ENCODE results near the gene SIPA1L1.

DNA sequence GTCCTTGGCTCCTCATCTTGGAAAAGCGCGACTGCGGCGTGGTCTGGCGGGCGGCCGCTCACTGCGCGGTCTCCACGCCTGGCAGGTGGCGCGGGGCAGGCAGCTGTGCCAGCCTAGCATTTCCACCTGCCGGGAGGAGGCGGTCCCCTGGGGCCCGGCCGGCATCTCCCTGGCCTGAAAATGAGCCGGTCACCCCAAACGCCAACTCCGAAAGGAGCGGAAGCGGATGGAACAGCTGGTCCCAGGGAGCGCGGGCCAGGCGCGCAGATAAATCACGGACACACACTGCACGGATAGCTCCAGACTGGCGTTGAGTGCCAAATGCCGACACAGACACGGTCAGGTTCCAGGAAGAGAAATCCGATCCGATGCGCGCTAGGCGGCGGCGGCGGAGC lies 814 bp upstream of the PLEKHD1 start:
- PRO-cap, result no peak

DNA sequence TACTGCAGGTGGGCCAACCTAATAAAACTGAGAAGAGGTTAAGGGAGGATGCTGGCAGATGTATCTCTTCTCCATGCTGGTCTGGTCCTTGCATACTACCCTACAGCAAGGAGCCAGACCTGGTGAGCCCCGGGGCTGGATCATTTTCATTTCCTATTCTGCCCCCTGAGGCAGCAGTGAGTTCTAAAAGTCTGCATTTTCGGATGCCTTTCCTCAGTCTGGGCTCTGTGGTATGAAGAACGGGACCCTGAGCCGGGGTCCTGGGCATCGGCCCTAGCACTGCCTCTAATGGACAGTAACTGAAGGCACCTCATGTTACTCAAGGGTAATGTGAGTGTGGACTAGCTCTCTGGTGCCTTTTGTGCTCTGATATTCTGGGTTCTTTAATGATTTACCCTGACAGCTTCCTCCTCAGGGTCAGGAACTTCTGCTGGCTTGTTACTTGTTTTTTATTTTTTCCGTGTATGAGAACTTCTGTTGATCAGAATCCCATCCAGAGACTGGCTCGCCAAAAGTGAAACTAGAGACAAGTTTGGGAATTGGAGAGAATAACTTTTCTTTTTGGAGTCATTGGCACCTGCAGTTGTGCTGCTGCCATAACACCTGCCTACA lies 62.2 kb downstream of the SUSD6 start:
- PRO-cap, result no peak

DNA sequence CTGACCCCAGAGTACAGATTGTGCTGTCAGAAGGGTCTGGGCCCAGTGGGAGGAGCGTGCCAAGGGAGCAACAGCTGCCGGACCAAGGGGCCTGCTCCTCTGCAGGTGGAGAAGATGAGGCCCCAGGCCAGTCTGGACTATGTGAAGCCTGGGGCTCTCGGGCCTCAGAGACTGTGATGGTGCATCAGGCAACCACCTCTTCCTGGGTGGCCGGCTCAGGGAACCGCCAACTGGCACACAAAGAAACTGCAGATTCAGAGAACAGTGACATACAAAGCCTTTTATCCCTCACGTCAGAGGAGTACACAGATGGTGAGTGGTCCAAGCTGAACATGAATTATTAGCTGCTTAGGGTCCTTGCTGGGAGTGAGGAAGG lies 58.2 kb upstream of the SRSF5 start:
- PRO-cap, result no peak

DNA sequence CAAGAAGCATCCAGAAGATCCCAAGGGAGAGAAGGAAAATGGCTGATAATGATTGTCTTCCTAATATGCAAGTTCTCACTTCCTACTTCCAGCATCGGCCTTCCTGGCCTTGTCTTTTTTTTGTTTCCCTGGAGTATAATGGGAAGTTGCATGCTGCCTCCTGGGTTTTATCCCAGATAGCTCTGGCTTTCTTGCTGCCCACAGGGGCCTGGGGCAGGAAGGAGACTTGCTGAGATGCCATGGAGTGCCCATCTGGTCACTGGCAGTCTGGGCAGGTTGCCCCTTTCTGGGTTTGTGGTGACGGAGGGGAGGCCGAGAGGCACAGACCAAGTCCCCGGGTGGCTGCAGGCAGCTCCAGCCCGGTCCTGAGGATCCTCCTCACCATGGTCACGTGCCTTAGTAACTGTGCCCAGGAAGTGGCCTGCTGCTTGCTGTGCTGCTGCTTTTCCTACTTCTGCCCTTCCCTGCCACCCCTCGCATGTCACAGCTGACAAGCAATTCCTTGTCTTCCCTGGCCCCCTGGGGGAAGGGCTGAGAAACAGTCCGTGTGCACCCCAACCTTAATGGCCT lies 55.1 kb upstream of the SRSF5 start:
- PRO-cap, result no peak

- PRO-cap, result bidirectional peak, plus-strand start at chr14:69713410, minus-strand start at chr14:69713291
Measured at GRCh38 chr14:69713139-69713990, 53.6 kb upstream of the SRSF5 start.

DNA sequence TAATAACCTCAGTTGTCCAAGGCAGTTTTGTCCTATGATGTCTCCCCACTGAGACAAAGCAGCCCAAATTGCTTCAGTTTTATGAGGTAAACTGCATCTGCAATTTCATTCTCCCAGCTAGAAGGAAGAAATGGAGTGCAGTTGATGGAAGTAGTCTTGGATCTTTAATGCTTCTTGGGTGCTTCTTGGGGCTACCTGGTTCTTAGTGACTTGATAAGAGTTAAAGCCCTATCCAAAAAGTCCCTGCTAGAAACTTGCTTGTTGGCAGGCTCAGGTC lies 11.0 kb downstream of the SRSF5 start:
- PRO-cap, result no peak

GRCh38 chr14:69792918-69793534 lies 4.0 kb downstream of the SLC10A1 start:
- PRO-cap, result no peak

- PRO-cap, result no peak
Measured at GRCh38 chr14:69879602-69879961, 366 bp downstream of the SMOC1 start.

DNA sequence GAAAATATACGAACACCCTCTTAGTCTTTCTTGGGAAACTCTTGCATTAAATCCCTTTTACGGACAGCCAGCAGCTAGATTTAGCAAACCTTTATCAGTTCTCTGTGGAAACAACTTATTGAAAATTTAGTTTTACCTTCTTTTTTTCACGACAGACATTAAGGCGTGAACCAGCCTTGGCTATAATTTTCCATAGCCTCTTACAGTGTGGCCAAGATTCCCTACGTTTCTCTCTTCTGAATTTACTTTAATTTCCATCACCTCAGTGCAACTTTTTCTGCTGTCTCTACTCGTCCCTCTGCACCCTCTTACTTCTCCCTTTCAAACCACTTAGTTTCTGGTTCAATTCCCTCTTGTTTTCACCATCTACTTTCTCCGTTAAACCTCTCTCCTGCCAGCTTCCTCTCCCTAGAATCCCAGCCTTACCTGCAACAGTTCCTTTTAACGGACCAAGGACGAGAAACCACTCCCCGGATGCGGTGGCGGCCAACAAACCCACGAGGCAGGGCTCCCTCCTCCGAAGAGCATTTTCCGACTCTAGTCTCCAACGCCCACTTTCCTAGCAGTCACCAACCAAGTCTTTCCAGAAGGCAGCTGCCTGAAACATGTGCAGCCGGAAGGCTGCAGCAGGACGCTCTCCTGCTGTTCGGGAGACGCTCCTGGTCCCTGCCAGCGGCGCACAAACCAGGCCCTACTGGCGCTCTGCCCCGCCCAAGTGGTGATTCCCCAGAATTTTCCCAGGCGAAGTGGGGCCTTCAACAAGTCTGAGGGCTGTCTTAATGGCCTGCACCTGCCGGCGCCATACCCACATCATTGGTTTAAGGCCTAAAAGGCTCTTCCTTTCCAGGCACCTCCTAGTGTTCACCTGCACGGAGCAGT lies 20.9 kb upstream of the ADAM20 start:
- PRO-cap, result bidirectional peak, plus-strand start at position 652 of the sequence, minus-strand start at position 415 of the sequence

DNA sequence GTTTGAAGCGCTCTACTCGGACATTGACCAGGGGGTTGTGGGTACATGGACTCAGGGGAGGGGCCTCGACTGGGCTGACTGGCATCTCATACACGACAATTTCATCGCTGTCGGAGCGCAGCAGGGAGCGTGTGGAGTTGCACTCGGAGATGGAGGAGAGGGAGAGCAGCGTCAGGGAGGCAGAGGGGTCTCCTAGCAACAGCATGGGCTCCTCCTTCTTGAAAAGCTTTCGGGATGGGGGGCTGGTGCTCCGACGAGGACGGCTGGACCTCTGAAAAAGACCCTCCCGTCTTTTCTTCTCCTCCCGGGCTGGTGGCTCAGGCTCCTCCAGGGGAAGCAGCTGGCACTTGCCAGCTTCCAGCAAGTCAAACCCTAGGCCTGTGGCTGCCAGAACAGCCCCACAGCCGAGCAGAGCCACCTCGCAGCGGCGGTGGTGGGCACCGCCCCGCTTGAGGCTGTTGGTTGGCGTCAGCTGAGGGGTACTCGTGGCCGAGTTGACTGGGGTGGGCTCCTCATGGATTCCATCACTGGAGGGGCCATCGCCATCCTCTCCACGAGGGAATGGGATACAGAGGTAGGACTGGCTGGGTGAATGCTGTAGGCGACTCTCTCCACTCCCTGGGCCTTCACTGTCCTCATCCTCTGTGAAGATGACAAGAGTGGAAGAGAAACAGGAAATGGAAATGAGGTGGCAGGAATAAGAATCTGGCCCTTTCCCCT lies 76.5 kb downstream of the MAP3K9 start:
- PRO-cap, result no peak

GRCh38 chr14:71123353-71124005 lies 196.8 kb upstream of the SIPA1L1 start:
- PRO-cap, result no peak

GRCh38 chr14:71206591-71207304 lies 113.5 kb upstream of the SIPA1L1 start:
- PRO-cap, result no peak

- PRO-cap, result bidirectional peak, plus-strand start at chr14:71320476, minus-strand start at chr14:71320166; bidirectional peak, plus-strand start at chr14:71320786, minus-strand start at chr14:71320795
Measured at GRCh38 chr14:71320032-71320830, at the start of gene SIPA1L1. TSS of gene SIPA1L1 (plus strand) at chr14:71320476.

DNA sequence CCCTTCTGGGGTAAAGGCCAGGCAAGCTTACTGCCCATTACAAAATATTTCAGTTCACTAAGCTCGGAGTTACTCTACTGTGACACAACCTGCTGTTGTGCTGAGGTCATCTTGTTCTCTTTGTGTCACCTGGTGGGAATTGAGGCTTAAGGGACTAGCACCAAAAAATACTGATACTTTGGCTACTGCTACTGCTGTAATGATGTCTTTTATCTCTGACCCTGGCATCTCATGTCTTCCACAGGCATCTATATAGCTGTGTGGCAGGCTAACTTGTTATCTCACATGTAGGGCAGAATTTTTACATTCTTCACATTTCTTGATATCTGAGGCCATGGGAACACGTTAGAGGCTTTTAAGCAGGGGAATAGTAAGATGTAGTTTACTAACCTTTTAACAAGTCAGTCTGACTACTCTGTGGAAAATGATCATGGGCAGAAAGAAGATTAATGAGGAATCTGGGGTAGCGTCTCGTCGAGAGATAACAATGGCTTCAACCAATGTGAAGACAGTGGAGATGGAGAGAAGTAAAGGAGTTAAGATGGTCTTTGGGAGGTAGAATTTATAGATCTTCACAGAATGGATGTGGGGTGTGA lies 85.4 kb downstream of the SIPA1L1 start:
- PRO-cap, result no peak

DNA sequence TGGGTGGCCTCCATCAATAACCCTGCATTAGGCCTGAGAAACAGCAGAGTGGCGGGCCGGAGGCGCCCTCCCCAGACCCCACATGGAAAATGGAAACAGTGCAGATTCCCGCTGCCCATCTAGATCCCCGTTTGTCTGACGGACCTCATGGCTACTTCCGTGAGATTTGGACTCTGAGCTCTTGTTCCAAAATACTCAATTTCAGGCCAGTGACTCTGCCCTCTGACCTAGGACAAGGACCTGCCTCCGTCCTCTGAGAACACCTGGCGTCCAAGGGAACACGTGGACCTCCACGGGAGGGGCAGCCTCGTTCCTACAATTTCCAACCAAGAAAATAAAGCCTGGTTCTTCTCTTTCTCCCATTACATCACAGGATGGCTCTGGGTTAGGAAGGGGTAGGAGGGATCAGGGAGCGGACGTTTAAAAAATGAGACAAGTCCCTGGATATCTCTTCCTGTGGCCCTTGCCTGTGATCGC lies 325.3 kb downstream of the DPF3 start:
- PRO-cap, result no peak

DNA sequence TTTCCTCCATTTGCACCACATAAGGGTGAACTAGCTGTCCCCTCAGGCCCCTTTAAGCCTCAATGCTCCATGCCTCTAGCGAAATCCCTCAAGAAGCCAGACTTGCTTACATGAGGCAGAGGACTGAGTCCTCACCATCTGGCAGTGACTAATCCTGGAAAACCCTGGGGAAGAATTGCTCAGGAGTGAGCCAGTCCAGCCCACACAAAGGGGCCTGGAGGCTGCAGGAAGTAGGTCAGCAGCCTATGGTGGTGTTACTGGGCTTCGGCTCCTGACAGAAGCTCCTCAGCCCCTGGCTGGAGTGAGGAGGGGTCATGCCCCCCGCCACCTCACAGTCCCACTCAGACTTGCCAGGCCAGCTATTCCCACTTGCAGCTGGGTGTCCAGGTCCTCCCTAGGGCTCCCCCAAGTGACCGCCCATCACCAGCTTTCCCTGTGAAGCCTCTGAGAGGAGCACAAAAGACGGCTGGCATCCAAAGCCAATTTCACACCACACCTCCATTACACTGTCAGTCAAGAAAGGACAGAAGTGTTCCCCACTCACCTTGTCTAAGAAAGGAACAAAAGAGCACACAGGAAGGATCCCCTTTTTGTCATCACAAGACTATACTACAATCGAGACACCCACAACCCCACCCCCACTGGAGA lies 250.5 kb downstream of the DPF3 start:
- PRO-cap, result no peak

DNA sequence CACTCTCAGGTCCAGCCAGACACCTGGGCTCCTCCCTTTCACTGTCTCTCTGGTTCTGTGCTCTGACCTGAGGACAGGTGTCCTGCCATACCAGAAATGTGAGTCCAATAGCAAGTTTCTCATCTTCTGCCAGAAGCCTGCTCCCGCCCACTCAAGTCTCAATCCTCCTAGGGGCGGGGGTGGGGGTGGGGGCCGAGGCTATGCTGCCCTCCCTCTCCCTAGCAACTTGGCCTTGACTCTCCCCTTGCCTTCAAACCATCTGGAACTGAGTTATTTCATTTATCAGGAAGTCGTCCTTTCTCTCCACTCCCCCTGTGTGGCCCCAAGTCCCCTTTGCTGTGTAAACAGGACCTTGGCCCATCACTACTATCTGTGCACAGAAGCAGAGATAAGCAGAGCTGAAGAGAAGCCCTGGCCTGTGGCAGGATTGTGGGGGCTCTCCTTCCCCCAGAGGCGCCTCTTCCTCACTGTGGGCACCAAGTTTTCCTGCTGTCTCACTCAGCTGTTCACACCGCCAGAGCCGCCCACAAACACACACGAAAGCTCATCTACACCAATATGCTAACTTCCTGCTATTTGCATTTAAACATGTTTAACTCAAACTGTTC lies 117.1 kb downstream of the DPF3 start:
- PRO-cap, result no peak

- PRO-cap, result bidirectional peak, plus-strand start at chr14:72908038, minus-strand start at chr14:72908010
Measured at GRCh38 chr14:72907908-72908346, 14.0 kb upstream of the DPF3 start.

GRCh38 chr14:73119518-73120178 lies 16.7 kb upstream of the PSEN1 start:
- PRO-cap, result no peak

- PRO-cap, result no peak
Measured at GRCh38 chr14:73424303-73424843, 34.0 kb downstream of the NUMB start.

All from A673 (cell line).